Fibroblast of the aortic adventitia (primary cell): ENCODE measurements around a stretch of chrX.

GRCh38 chrX:129577442-129577923, 37.4 kb downstream of the OCRL start:
- CAGE, long polyA plus RNA: no peak

DNA sequence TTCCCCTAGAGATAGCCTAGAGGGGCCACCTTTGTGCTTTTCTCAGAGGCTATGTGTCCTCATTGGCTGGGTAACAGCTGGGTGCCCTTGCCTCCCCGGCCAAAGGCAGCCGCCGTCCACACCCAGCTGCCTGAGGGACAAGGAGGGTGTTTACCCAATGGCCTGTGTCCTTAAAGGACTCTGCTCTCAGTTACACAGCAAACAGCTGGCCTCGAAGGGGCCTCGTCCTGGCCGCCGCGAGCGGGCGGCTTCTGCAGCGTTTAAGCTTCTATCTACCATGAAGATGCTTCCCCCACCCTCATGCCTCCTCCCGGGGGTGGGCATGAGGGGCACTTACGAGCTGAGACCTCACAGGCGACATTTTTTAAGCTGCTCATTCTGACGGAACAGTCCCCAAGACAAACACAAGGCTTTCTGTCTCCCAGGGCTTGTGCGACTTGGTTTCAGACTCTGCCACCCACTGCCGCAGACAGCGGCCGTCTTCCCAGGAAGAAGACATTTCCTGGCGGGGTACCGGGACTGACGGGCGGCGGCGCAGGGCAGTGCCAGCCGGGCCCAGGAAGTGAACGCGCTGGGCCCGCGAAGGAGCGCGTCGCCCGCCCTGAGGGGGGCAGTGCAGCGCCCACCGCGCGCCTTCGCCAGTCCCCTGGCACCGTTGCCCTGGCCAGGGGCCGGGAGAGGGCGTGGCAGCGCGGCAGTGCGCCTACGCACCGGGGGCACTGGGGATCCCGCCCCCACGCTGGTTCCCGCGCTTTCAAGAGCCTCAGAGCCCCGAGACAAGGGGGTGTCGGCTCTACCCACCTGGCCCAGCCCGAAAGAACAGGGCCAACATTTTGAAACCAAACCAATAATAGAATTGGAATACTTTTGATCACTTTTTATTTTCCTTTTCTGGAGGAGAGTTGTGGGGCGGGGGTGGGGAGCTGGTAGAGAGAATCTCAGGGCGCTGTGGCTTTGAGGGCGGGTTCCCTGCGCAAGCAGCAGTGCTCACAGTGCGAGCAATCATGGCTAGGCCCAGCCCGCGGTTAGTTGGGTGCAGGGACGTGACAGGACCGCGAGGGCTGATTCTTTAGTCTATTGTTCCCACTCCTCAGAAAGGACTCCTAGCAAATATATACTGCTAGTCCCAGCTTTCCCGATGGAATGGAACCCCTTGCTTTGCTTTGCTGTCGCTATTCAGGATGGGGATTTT, 23.4 kb upstream of the APLN start:
- CAGE, long polyA plus RNA: no peak

DNA sequence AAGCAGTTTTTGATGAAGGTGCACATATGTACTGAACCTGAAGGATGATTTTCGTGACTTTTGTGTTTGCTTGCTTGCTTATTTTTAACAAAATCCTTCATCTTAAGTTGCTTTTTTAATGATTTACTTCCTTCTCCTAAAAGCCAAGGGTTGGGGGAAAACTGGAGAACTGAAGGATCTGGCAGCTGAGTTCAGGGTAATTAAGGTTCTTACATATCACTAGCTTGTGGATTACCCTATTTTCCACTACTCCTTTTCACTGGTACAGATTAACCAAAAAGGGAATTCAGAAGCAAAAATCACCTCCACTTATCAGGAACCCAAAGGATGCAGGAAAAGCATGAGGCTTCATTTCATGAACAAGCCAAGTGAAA, 12.8 kb downstream of the ZDHHC9 start:
- CAGE, long polyA plus RNA: no peak

DNA sequence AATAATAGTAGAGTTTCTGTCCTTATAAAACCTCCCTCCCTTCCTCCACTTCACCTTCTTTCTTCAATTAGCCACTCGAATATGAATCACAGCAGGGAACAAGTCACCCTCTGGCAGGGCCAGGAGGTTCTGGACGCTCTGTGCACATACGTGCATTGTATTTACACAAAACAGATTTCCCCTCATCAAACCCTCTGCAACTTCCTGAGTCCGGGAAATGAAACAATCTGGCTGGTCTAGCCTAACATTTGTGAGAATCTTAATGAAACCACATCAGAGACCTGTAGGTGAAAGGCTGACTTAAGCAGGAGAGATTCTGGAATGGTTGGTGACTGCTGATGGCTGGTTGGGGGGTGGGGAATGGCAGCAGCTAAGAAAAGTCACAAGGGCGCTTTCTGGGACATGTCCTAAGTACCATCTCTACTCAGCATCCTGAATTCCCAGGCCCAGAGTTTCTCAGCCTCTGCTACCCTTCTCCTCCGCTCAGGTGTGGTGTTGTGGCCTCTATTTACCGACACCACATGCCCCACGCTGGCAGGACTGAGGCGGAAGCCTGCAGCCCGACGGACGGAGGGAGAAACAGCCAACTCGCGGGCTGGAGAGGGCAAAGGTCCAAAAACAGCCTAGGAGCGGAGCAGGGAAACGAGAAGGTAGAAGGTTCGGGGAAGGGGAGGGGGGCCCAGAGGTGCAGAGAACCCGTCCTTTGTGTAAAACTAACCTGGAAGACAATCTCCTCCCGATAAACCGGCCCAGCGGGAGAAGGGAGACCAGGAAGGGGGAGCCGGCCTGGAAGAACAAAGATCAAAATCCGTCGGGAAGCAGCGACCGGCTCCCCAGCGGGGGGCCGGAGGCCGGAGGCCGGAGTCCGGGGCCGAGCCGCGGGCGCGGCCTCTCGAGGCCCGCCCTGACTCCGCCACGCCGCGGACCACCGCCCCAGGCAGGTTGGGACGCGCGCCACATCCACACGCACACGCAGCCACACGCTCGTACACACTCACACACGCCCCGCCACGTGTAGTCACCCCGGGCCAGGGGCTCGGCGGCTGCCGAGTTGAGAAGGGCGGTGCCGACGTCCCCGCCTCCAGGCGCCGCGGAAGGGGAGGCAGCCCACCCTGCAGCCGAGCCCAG, 781 bp downstream of the ZDHHC9 start:
- CAGE, long polyA plus RNA: no peak

- CAGE, long polyA plus RNA: no peak
These were observed 38.4 kb downstream of the BCORL1 start for GRCh38 chrX:130020744-130021316.

DNA sequence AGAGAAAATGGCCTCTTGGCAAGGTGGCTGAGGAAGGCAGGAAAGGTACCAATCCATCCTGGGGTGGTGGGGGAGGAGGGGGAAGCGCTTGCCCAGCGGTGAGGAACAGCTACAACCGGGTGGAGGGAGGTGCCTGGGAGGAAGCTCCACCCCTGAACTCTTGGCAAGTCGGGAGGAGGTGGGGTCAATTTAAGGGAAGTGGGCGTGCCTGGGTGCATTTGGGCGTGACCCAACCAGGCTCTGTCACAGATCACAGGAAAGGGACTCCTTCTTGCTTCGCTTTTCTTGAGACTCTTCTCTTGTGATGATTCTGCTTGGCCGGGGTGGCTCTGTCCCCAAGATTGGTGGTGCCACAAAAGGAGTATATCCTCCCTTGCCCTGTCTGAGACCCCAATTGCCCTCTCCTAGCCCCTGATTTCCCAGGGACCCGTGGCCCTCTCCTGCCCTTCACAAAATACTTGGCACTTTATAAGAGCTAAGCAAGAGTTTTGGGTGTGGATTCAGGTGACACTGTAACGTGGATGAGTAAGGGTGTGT, 41.8 kb downstream of the BCORL1 start:
- CAGE, long polyA plus RNA: no peak

GRCh38 chrX:130081940-130083406, 27.8 kb downstream of the ELF4 start:
- CAGE, long polyA plus RNA: no peak

DNA sequence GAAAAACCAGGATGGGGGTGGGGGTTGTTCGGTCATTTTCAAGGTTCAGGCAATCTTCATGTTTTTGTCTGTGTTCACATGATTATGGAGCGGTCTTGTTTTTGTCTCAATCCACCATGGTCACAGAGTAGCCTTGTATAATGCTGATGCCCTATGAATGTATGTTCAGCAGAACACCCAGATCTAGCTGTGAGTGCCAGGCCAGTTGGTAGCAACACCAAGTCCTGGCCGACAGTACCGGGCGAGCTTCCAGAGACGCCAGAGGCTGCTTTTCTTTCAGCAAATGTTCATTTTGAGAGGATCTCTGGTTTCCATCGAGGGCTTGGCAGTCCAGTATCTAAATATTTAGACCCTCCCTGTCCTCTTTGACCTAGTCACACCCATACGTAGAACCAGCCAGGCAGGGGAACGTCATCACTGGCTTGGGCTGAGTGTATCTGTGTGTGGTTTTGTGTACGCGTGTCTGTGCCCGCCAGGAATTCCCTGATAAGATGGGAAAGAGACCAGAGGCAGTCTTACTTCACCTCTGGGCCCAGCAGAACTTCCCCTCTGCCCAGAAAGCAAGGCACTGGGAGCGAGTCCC, 14.7 kb upstream of the ELF4 start:
- CAGE, long polyA plus RNA: no peak

GRCh38 chrX:130131549-130131996, 21.3 kb upstream of the ELF4 start:
- CAGE, long polyA plus RNA: no peak

DNA sequence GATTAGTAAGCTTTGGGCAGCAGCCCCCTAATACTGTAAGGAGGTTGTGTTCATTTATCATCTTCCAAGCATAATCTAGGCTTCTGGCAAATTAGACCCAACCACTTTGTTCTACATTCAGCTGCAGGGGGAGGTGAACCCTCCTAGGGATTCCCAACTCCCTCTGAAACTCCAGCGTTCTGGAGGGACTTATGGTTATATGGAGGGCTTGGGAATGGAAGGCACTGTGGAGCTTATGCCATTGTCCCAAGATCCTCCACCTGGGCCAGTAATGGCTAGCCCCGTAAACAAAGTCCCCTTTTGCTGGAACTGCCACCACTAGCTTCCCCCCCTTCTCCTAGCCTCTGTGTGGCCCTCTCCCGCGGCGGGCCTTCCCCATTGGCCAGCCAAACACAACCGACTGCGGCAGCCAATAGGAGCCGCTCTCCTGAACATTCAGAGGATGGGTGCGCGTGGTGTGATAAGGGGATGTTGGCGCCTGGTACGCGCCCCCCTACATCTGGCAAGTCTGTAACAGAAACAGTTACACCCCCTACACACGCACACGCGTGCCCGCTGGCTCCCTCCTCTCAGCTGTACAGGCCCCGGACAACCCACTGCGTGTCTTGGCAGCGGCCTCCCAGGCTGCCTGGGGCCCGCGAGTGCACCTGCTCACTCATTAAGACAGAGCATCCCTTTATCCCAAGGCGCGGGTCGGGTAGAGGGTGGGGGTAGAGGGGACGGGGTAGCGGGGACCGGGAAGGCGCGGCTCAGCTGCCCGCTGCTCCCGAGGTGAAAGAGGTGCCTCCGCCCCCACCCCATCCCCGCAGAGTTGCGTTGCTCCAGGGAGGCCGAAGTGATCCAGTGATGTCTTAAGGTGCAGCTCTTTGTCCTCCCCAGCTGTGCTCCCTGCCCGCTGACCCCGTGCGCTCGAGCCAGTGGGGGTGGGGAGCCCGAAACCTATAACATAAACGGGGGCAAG, 869 bp upstream of the RAB33A start:
- CAGE, long polyA plus RNA: no peak

GRCh38 chrX:130299639-130300215, 31.0 kb upstream of the ZNF280C start:
- CAGE, long polyA plus RNA: no peak

- CAGE, long polyA plus RNA: no peak
These were observed 158.5 kb downstream of the RBMX2 start for GRCh38 chrX:130560331-130560682.

DNA sequence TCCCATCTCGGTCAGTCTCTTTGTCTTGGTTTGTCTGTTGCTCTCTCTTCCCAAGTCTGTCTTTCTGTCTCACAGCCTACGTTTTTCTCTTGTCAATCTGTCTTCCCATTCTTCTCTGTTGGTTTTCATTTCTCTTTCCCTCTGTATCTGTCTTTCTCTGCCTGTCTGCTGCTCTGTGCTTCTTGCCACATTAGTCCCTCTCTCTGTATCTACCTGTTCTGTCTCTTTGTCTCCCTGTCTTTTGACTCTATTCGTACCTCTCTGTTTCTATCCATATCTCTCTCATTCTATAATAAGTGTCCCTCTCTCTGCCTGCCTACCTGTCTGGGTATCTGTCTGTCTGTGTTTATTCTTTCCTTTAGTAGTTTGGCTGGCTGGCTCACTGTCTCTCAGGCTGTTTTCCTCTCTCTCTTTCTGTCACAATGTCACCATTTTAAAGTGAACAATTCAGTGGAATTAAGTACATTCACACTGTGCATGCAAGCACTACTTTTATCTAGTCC, 152.3 kb downstream of the ENOX2 start:
- CAGE, long polyA plus RNA: no peak

- CAGE, long polyA plus RNA: no peak
These were observed 60.3 kb downstream of the ENOX2 start for GRCh38 chrX:130842624-130843165.

DNA sequence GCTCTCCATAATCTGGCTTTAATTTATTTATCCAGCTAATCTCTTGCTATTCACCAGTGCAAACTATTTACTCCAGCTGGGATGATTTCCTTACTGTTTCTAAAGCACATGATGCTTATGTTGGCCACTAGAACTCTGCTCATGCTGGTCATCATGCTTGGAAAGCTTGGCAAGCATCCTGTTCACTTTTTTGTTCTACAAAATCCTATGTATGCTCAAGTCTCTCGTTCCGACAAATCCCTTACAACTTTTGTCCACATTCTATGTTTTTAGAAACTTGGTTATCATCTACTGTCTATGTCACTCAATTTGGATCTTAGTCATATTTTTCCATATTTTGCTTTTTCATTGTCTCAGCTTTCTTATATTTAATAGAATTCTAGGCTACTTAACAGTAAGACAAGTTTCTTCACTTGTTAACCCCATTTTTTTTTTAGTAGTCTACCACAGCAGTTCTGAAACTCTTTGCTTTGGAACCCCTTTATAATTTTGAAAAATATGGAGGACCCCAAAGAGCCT, 36.5 kb downstream of the ENOX2 start:
- CAGE, long polyA plus RNA: no peak

GRCh38 chrX:131987175-131987786, 35.8 kb upstream of the STK26 start:
- CAGE, long polyA plus RNA: no peak

- CAGE, long polyA plus RNA: no peak
These were observed 717 bp downstream of the STK26 start for GRCh38 chrX:132023424-132024614.

- CAGE, long polyA plus RNA: no peak
These were observed 52.1 kb downstream of the STK26 start for GRCh38 chrX:132074919-132075796.

DNA sequence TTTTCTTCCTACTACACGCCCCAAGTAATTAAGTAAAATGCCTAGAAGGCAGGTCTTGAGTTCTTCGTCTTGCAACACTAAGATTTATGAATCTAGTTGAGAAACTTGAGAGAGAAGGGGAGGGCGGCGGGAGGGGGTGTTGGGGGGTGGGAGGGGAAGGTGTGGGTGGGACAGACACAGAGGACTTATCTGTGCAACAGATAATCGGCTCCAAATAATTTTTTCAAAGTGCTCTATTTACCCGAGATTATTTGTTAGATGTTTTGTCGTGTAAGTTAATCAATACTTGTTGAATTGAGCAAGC, 2.9 kb downstream of the RAP2C start:
- CAGE, long polyA plus RNA: no peak

- CAGE, long polyA plus RNA: no peak
These were observed 8.2 kb downstream of the MBNL3 start for GRCh38 chrX:132480214-132481375.